Trachea (tissue), 1 donor: ENCODE results near the genes ACTA1, GALNT2 and CAPN9.

DNA sequence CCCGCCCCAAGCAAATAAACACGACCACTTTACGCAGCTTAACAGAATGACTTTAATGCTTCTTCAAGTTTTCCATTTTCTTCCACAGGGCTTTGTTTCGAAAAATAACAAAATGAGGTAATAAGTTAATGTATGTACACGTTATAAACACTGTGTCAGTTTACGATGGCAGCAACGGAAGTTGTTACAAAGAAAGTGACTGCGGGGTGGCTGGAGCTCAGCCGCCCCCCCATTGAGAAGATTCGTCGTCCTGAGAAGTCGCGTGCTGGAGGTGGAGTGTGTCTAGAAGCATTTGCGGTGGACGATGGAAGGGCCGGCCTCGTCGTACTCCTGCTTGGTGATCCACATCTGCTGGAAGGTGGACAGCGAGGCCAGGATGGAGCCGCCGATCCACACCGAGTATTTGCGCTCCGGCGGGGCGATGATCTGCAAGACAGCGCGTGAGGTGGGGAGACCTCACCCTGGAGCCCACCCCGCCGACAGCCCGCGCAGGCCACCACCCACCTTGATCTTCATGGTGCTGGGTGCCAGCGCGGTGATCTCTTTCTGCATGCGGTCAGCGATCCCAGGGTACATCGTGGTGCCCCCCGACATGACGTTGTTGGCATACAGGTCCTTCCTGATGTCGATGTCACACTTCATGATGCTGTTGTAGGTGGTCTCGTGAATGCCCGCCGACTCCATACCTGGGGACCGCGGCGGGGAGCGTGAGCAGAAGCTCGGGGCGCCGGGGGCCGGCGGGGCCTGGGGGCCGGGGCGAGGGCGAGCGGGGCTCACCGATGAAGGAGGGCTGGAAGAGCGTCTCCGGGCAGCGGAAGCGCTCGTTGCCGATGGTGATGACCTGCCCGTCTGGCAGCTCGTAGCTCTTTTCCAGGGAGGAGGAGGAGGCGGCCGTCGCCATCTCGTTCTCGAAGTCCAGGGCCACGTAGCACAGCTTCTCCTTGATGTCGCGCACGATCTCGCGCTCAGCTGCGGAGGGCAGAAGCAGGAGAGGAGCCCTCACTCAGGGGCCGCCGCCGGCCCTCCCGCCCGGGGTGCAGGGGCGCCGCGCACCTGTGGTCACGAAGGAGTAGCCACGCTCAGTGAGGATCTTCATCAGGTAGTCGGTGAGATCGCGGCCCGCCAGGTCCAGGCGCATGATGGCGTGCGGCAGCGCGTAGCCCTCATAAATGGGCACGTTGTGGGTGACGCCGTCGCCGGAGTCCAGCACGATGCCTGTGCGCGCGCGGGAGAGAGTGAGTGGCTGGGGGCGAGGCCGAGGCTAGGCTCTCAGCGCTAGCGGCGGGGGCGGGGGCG is 2.2 kb downstream of the ACTA1 start:
- PRO-cap = no peak

- PRO-cap = bidirectional peak, plus-strand start at chr1:229434383, minus-strand start at chr1:229434094
Measured at GRCh38 chr1:229433878-229435081, at the start of gene ACTA1. TSS of gene ACTA1 (minus strand) at chr1:229434094.

DNA sequence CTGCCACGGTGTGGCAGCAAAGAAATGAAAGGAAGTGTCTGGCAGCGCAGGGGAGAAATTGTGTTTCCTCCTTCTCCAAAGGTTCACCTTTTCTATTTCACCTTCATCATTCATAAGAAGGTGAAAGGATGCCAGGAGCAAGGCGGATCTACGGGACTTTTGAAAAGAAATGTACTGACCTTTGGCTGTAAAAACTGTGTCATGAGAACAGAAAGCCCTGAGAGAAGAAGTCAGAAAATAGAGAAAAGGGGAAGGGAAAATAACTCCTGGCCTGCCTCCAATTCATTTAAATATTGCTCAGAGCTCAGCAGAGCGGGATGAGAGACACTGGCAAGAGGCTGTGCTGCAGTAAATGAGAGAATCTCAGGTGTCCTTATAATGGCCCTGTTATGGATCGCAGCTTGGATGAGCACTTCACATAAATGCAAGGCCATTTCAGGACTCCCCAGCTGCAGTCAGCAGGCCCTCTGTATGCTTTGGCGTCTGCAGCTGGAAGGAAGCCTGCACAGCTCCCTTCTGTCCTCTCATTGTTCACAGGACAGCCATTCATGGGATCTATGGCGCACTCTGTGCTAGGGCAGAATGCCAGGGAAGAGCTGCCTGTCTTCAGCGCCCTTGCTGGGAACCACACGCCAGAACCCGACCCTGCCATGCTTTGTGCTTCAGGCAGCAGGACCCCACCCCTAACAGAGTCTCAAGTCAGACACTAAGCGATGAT is 20.5 kb upstream of the ABCB10 start:
- PRO-cap = bidirectional peak, plus-strand start at position 310 of the sequence, minus-strand start at position 196 of the sequence

- PRO-cap = no peak
Measured at GRCh38 chr1:229624752-229624956, 1.3 kb downstream of the TAF5L start.

- PRO-cap = no peak
Measured at GRCh38 chr1:229705719-229706098, 79.7 kb downstream of the URB2 start.

- PRO-cap = no peak
Measured at GRCh38 chr1:230011504-230012225, 55.4 kb upstream of the GALNT2 start.

DNA sequence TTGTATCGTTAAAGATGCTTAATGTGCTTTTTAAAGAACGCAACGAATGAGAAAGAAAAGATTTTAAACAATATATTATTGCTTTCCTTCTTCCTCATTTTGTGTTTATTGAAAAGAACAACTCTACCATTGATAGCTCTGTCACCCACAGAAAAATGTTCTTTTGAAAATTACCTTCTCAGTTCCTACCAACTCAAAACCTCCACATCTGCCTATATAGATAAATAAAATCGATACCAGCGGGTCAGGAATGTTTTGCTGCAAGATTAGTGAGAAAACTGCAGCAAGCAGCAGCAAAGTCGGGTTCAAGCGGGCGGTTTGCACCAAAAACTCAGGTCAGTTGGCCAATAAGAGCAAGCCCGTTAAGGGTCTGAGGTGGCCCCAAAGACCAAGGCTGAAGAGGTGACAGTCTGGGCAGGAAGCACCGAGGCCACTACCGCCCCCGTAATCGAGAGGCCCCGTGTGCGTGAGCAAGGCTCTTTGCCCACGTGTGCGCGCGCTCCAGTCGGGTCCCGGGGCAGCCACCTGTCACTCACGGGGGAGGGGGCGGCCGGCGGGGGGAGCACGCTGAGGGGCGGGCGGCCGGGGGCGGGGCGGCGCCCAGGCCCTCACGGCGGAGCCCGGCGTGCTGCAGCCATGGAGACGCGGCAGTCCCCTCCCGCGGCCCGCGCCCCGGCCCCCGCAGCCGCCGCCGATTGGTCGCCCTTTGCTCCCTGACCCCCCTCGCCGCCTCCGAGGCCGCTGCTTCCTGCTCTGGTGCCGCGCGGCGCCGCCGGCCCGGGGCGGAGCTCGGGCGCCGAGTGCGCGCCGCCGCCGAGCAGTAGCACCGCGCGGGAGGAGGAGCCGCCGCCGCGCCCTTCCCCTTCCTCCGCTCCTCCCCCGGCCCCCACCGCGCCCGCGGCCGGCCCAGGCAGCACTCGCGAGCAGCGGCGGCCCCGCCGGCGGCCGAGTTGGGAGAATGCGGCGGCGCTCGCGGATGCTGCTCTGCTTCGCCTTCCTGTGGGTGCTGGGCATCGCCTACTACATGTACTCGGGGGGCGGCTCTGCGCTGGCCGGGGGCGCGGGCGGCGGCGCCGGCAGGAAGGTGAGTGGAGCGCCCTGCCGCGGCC is at the start of gene GALNT2:
TSS of gene GALNT2 (plus strand) at position 916 of the 1,109 bp plus-strand sequence.
- PRO-cap = bidirectional peak, plus-strand start at position 570 of the sequence, minus-strand start at position 435 of the sequence; bidirectional peak, plus-strand start at position 826 of the sequence, minus-strand start at position 791 of the sequence

- PRO-cap = unidirectional peak, plus-strand start at chr1:230067747; unidirectional peak, minus-strand start at chr1:230067799
Measured at GRCh38 chr1:230067432-230068162, 559 bp downstream of the GALNT2 start.

- PRO-cap = no peak
Measured at GRCh38 chr1:230169457-230170162, 102.6 kb downstream of the GALNT2 start.

GRCh38 chr1:230274020-230274600 is 152.0 kb downstream of the PGBD5 start:
- PRO-cap = no peak

- PRO-cap = no peak
Measured at GRCh38 chr1:230381999-230382755, 44.0 kb downstream of the PGBD5 start.

DNA sequence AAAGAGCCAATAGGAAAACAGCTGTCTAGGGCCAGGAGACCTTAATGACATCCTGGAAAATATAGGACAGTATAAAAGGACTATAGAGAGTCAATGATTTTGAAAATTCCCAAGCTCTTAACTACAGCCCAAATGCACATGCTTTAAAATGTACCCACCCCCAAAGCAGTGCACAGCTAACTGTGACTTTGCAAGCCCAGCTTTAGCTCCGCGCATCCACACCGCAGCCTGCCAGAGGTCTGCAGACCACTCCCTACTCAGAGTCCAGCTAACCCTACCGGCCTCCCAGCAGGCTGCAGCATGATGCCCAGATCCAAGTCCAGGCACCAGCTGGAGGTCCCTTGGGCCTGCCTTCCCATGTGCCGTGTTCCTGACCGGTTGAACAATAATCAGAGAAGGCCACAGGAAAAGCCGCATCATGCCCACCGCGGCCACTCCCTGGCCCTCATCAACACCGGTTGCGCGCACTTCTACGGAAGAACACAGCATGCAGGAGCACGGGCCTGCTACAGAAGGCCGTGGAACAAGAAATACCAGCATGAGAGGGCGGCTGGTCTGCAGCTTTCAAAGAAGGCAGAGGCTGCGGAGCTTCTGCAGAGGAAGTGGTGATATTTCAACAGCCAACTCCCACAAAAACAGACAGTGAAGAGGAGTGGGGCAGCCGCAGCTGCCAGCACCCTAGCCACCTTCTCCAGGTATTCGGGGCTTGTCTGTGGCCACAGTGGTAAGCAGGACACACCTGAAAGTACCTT is 1.7 kb downstream of the PGBD5 start:
- PRO-cap = no peak

DNA sequence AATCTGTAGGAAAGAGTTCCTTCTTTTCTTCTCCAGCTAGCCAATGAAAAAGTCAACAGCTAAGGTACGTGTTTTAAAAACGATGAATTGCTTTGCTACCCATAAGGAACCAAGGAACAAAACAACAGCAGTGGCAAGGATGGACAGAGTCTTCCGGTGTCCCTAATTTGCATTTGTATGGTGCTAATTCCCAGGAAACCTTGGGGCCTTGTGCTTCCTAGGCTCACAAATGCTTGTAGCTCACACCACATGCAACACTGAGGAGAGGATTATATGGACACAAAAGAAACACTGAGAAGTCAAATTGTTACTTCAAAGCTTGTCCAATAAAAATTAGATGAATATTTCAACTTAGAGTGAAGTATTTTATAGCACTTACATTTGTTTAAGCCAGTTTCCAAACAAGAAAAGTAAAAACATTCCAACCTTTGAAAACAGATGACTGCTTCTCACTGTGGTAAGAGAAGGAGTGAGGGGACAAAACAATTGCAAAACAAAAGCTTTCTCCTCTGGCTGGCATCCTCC is 1.9 kb upstream of the PGBD5 start:
- PRO-cap = no peak

DNA sequence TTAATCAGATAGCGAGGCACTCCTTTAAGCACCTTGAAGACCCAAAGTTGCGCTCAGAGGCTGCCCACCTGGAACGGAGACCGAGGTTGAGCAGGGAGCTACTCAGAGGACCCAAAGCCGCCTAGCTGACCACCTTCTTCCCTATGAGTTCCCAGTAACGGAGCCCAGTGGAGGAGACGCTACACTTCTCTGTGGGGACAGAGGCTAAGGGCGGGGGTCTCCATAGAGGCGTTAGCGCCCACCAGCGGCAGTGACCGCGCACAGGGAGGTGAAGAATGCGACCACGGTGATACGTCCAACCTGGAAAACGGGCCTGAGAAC is 500 bp upstream of the COG2 start:
- PRO-cap = no peak

GRCh38 chr1:230730939-230731513 is 16.2 kb upstream of the CAPN9 start:
- PRO-cap = no peak

- PRO-cap = no peak
Measured at GRCh38 chr1:230747126-230747521, at the start of gene CAPN9. TSS of gene CAPN9 (plus strand) at chr1:230747388.

DNA sequence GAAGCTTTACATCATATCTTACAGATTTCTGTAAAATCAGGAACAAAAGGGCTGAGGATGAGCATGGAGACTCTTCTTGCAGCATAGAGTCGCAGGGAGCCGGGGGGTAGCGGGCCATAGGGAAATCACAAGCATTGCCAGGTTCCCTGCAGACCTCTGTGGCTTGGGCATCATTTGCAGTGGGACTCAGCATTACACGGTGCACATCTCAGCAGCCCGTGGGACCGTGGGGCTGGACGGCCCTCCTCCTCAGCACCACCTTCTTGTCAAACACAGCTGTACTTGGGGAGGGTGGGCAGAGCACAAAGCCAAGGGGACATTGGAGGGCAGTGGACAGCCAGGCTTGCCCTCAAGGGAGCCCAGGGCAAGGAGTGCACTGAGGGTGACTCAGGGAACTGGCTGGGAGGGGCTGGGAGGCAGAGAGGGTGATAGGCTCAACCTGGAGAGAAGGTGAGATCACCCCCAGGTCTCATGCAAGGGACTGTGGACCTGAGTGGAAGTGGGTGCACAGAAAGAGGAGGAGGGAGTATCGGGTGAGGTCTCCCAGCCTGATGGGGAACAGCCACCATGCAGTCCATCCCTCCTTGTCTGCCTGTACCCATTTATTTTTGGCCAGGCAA is 3.4 kb downstream of the CAPN9 start:
- PRO-cap = no peak

GRCh38 chr1:230785905-230786462 is 38.8 kb downstream of the CAPN9 start:
- PRO-cap = no peak

- PRO-cap = no peak
Measured at GRCh38 chr1:230822056-230822443, 46.3 kb downstream of the C1orf198 start.

DNA sequence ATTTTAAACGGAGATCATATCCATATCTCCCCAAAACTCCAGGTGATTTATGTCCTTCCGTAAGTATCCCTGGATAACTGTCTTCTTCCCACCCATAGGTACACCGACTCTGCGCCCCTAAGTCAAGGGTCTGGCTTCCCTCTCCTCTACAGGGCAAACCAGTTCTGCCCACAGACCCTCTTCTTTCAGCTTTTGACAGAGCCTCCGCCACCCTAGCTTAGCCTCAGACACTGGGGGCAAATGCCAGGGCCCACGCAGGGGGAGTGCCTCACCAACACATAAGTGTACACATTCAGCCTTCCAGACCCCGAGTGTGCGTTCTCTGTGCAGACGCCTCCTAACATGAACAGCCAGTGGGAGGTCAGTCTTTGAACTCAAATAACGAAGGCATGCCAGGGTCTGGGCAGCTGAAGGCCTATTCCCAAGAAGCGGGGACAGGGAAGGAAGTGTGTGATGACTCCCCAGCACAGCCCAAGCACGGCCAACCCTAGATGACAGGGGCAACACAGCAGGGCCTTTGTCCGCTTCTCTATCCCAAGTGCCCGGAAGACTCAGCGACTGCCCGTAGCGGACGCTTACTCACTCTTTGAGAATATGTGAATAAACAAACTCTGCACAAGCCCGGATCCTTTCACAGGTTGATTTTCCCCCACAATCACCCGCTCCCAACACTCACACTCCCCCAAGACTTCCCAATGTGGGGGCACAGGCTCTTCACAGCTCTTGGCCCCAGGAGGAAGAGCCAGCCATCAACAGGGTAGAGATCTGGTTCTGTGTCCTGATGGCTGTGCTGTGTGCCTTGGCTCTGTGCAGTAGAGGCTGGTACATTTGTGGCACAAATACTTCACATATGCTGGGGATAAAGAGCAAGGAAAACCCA is 11.3 kb downstream of the C1orf198 start:
- PRO-cap = no peak